Epithelial cell of prostate (primary cell): Measurements from ENCODE around the genes CYLC1, CHM, ARMCX2, TCEAL2 and GPRASP1.

DNA sequence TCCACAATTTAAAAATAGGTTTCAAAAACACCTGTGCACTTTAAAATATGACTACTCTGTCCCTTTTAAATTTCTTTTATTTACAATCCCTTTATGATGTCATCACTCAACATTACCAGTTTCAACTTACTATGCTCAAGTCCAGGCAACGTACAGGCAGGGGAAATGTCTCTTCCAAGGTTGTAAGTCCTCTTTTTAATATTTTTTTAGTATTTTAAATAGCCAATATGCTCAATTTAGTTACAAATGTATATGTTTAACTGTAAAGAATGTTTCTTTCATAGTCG lies at the start of gene CYLC1:
TSS of gene CYLC1 (plus strand) at position 129 of the 287 bp plus-strand sequence.
- RRBS: no CpG with 5 or more reads among the region's 2 CpGs

DNA sequence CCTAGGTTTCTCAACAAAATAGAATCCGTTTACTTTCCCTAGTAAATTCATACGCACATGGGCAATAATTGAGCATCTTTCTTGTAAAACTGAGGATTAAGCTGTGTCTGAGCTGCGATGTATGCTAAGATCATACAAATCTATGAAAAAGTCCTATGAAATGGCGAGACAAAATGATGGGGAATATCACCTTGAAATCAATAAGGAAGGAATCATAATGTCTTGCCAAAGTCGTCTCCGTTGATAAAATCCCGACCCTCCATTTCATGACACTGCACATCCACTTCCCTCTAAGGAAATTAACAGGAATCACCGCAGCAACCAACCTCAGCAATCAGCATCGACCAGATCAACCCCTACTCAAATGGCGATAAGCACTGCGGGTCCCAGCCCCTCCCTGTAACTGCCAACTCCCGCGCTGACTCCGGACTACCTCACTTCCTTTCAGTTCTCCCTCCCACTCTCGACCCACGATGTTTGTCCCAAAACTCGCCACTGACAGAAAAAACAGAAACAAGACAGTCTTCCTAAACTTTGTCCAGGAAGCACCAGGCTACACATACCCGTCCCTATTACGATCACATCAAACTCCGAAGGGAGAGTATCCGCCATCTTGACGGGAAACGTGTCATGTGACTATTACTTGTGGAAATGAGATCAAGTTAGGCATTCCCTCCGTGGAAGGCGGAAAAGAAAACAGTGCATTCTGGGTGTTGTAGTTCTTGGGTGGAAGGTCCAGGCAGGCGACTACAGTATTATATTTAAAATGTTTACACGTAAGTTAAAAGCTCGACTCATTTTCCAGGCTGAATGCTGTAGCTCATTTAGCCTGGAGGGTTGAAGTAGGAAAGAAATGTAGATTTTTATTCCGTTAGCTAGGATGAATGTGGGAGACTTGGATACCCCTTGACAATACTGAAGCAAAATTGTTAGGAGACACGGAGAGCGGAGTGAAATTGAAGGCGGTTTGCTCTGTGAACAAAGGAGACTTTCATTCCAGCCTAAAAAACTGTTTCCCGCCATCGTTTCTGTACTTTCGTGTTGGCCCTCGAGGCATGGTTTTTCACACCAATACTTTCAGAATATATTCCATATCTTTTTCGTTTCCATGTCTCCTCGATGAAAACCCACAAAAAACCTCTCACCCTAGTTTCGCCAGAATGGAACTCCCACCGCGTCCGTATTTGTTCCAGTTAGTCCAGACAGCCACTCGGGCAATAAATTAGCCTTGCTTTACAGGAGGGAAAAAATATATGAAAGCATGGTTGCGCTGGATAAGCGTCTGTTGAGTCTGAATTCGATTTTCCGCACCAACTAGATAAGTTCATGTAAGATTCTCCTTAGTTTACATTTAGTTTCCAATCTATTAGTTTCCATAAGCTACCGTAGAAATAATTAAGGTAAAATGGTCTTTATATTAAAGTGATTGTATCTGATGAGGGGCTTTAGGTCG lies at the start of gene CHM:
TSS of gene CHM (minus strand) at position 638 of the 1,453 bp plus-strand sequence.
- RRBS: no CpG with 5 or more reads among the region's 49 CpGs

DNA sequence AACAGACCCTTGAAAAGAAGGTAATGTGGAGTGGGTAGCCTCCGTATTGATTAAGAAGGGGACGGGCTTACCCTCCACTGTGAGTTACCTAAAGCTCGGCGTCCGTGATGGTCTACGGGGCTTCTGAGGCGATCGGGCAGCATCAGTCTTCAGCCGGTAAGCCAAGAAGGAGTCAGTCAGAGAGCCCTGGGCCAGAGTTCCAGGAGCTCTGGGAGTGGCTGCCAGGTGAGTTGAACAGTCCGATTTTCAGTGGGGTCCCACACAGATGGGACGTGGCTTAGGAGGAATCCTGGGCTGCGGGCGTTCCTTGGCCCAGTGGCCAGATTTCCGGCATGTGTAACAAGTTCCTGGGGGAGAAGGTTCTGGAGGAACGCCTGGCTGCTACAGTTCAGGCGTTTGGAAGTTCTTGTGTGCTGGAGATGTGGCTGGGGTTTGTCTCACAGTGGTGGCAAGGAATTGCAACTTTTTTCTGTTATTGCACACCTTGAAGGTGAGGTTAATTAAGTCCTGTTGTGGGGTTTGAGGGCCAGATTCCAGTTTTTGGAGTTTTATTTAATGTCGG lies 324.3 kb downstream of the PCDH11X start:
- RRBS: no CpG with 5 or more reads among the region's 17 CpGs

GRCh38 chrX:94701763-94702395 lies 1027.9 kb downstream of the FAM133A start:
- RRBS: no CpG with 5 or more reads among the region's 17 CpGs

- RRBS: no CpG with 5 or more reads among the region's 13 CpGs
These were observed 219.5 kb upstream of the DIAPH2 start for GRCh38 chrX:96465161-96465610.

- RRBS: no CpG with 5 or more reads among the region's 3 CpGs
These were observed 1.3 kb downstream of the DIAPH2 start for GRCh38 chrX:96686029-96686286.

DNA sequence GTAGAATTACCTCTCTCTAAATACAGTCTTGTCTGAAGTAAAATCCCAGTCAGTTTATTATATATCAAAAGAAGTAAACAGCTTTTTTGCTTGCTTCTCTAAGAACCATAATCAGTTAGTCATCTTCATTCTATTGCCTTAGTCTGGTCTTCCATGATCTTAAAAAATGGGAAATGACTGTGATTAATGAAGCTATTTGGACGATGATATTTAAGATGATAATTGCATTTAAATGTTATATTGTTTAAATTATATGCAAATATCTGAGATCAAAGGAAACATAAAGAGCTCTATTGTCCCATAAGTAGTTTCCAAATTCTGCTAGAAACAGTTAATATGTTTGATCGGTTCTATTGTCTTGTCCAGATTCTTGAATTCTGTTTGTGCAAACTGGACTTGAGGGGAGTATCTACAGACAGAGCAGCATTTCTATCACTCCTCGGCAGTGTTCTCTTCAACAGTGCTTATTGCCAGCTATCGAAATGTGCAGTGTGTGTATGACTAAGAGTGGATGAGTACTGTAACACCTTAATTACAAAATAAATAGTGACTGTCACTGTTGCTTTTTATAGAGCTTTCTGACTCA lies 274.4 kb downstream of the RPA4 start:
- RRBS: no CpG with 5 or more reads among the region's 4 CpGs

- RRBS: no CpG with 5 or more reads among the region's 7 CpGs
These were observed 15.0 kb downstream of the SRPX2 start for GRCh38 chrX:100658822-100659626.

- RRBS: no CpG with 5 or more reads among the region's 8 CpGs
These were observed 8.0 kb upstream of the CSTF2 start for GRCh38 chrX:100812134-100812712.

DNA sequence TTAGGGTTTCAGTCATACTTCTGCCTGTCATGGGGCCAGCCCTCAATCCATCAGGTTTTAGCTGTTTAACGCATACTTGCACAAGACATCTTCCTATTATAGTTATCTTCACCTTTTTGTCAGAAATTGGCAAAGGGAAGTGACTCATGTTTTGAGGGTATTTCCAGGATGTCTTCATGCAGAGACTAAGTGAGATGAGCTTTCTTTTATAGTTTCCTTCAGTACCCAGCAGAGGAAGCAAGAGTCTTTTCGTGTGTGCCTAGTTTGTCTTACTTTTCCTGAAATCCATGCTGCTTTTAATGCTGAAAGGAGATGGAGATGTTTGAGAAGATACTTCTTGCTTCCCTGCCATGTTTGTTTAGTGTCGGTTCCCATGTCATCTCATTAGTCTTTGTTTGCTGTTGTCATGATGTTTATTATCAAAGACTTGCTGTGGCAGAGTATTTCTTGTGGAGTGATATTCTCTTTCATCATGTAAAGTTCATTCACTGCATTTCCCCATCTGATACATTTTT lies 9.6 kb downstream of the CSTF2 start:
- RRBS: no CpG with 5 or more reads among the region's 3 CpGs

GRCh38 chrX:101425924-101426487 lies 18.0 kb downstream of the HNRNPH2 start:
- RRBS: no CpG with 5 or more reads among the region's 6 CpGs

- RRBS: no CpG with 5 or more reads among the region's 47 CpGs
These were observed at the start of gene ARMCX2 for GRCh38 chrX:101659004-101660316. TSS of gene ARMCX2 (minus strand) at chrX:101659850.

- RRBS: under 1% methylated on average over 14 of the region's 44 CpGs
These were observed at the start of gene TCEAL2 for GRCh38 chrX:102125266-102125873. TSS of gene TCEAL2 (plus strand) at chrX:102125679.

DNA sequence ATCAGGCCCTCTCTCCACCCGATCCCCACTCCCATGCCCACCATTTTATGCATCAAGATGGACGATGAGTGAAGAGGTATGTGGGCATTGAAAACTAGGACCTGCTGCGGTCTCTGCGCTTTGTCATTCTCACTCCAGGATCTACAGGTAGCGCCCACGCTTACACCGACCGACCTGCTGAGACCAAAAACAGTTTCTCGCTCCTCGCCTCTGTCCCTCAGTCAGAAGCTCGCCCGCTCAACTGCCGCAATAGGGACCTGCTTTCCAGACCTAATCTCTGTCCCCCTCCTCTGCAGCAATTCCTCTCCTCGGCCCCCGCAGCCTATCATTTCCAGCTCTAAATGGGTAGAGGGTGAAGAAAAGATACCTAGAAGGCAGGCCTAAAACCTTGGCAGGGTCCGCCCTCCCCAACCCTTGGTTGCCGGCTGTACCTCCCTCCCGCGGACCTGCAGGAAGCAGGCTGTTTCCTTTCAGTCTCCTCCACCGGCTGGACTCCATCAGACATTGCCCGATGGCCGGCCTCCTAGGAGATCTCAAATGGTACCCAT lies 541 bp downstream of the BEX5 start:
- RRBS: 6% methylated on average over 1 of the region's 22 CpGs

DNA sequence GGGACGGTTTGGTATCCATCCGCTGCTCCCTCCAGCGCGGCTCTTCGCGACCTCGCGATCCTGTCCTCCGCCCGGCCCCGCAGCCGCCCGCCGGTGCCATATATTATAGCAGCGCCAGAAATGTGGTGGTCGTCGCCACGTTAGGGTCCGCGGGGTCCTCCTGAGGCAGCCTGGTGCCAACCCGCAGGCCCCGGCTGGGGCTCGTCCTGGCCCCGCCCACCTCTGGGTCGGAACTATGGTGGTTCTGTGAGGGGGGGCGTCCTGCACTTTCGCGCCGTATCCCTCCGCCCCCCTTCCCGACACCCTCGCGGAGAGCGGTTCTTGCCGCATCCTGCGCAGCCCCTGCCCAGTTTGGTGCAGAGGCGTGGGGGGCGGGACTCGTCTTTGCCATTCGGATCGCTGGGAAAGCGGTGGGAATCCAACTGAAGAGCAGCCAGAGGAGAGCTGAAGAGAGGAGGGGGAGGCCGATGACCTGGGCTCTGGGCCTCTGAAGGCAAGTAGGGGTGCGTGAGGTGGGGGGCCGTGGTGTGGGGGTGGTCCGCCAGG lies at the start of gene GPRASP1:
TSS of gene GPRASP1 (plus strand) at position 381 of the 546 bp plus-strand sequence.
- RRBS: 0% methylated on average over 4 of the region's 46 CpGs

DNA sequence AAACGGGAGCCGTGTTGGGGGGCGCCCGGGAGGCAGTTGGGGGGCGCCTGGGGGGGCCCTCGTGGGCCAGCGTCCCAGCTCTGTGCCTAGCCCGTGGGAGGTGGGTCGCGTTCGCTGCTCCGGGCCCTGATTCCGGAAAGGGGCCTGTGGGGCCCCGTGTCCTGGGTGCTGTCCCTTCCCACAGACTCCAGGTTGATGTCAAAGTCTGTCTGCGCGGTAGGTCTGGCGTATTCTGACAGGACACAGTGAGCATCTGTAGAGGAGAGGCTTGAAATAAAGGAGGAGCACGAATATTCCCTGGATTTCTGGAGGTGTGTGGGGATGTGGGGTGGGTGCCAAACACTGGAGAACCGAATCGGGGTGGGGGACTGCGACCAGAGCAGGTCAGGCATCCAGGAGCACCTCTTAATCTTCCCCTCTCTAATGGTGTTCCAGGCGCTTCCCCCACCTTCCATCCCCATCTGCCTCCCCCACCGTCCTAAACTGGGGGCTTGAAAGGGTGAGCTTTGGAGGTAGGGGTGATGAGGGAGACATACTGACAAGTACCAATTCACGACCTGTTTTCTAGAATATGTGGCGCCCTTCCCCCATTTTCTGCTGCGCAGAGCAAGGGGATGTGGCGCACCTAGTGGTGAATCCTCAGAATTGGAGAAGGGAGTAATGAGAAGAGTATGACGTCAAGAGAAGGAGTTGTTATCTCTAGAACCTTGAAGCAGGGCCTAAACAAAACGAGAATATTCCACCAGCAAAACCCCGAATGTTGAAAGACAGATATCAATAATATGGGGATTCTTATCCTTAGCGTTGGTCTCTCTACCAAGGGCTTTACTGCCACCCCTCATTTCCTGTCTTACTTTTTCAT lies 903 bp downstream of the GPRASP1 start:
- RRBS: 0% methylated on average over 8 of the region's 31 CpGs

GRCh38 chrX:103253573-103254906 lies 915 bp downstream of the TCEAL8 start:
- RRBS: no CpG with 5 or more reads among the region's 32 CpGs

DNA sequence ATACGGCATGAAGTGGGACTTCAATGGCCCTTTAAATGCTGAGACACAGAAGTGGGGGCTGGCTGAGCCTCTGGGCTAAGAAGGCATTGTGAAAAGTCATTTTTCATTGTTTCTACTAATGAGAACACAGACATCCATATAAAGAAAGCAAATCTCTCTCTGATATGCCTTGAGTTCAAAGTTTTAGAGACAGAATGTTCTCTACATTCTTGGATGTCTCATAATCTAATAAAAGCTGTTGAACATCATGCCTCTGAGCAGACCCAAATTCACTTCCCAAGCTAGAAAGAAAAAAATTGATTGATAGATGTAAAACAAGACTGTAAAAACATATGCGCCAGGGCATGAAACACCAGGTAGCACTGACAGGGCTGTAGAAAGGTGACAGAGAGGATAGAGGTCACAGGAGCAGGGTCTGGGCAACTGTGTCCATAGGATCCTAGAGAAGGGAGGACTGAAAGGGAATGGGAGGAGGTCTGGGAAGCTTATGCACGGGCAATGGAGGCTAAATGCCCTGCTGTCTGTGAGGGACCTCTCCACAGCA lies 16.3 kb downstream of the RAB40A start:
- RRBS: no CpG with 5 or more reads among the region's 3 CpGs

- RRBS: no CpG with 5 or more reads among the region's 3 CpGs
These were observed 20.5 kb upstream of the RAB40A start for GRCh38 chrX:103539661-103540230.